Mesenchymal stem cell of adipose (primary cell): ENCODE data around the genes GPR17 and AMMECR1L.

DNA sequence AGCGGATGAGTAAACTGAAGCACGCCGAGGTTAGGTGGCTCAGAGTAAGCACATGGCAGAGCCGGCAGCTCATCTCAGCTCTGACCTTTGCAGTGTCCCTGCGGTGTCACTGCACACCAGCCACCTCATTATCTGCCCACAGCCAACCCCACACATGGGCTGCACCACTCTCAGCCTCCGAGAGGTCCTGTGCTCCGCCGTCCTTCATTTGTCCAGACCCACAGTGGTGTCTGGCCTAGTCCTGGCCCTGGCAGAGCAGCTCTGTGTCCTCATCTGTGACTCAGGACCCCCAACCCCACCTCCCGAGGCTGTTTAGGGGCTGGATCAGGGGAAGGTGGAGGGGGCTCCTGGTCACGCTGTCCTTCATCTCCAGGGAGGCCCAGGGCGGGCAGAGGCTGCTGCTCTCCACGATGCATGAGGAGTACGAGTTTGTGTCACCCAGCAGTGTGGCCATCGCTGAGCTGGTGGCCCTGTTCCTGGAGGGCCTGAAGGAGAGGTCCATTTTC lies 17.9 kb upstream of the GPR17 start:
- CAGE, long polyA plus RNA: no peak

DNA sequence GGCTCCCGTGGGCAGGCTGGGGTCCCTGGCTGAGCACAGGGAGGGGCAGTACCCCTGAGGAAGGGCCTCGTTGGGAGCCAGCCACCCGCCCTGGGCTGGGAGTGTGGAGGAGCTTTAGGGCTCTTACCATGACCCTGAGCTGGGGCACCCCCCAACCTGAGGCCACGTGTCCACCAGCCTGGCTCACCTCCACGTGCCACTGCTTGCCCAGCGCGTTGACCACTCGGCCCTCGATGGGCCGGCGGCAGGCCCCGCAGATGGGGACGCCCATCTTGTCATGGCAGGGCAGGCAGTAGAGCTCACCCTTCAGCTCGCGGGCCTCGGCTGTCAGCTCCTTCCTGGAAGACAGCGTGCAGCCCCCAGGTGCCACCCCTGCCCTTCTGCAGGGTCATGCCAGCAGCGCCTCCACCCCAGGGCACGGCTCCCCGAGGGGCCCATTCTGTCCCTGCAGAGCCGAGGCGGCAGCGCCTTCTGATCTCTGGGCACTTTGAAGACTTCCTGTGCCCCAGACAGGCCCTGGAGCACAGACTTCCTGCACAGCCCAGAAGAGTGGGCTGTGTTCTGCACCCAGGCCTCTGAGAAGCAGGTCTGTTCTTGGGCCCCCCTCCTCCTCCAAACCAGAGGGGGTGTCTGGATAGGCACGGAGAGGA lies 4.0 kb upstream of the GPR17 start:
- CAGE, long polyA plus RNA: no peak

- CAGE, long polyA plus RNA: no peak
Measured at GRCh38 chr2:127645728-127646515, at the start of gene GPR17. Gene GPR17, plus strand, starts transcription at chr2:127646153.

GRCh38 chr2:127660241-127660499 lies 14.2 kb downstream of the GPR17 start:
- CAGE, long polyA plus RNA: no peak

GRCh38 chr2:127661781-127662712 lies 13.3 kb downstream of the LIMS2 start:
- CAGE, long polyA plus RNA: no peak

- CAGE, long polyA plus RNA: no peak
Measured at GRCh38 chr2:127747629-127748962, 46.8 kb downstream of the SFT2D3 start.

DNA sequence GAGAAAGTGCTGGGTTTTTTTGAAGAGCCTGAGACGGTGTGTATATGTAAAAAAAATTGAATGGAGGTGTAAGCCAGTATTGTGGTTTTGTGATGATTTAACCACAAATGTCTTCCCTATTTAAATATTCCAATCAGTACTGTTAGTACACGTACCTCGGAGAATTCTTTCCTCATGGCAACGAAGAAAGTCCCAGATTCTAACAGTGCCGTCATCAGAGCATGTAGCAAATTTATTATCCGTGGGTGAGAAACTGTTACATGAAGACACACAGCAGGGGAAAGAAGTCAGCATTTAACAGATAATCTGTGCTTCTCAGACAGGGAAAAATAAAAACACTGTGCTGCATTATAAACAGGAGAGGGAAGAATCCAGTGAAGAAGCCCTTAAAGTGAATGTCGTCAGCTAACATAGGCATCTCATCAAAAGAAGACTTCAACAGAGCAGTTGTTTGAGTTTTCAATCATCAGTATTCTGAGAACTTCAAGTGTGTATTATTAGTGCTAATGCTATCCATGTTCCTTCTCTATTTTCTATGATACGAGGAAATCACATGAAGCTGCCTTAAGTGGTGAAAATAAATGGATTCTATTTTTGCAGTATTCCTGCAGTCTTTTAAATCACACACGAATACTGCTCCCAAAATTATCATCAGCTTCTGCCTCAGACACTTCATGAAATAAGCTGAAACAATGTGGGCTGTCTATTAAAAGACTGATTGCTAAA lies 47.9 kb downstream of the WDR33 start:
- CAGE, long polyA plus RNA: no peak

GRCh38 chr2:127830788-127831369 lies 19.9 kb upstream of the WDR33 start:
- CAGE, long polyA plus RNA: no peak

DNA sequence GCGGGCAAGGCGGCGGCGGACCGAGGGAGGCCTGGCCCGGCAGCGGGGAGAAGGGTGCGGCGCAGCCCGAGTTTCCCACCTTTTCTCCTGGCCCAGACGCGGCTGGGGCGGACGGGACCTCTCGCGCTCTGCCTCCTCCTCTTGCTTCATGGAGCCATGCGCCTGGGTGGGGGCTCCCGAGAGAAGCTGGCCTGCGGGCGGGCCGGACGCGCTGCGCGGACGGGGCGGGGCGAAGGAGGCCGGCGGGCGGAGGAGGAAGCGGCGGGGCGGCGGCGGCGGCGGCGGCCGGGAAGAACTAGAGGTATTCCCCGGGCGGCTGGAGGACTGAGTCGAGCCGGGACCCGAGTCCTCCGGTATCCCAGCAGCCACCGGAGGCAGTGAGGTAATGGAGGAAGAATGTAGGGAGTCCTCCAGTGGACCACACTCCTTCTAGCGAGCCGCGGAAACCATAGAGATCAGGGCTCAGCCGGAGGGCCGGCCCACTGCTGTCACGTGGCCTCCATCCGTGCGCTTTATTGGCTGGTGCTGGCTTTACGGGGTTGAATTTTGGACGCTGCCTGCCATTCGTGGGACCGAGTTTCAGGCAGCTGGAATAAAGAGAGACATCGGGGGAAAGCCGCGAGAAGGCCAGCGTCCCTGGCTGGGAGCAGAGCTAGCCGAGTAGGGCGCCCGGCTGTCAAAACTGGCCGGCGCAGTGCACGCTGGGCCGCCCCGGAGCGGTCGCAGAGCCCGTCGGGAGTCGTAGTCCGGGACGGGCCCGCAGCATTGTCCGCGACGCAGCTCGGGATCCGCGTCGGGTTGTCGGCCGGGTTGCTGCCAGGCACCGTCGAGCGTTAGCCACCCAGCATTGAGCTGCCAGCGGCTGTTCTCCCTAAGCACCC lies at the start of gene AMMECR1L:
Gene AMMECR1L (minus strand): TSS at position 226 of the 881 bp plus-strand sequence.
- CAGE, long polyA plus RNA: no peak

GRCh38 chr2:128187039-128187821 lies 96.2 kb downstream of the UGGT1 start:
- CAGE, long polyA plus RNA: no peak

- CAGE, long polyA plus RNA: no peak
Measured at GRCh38 chr2:128196244-128196931, 105.4 kb downstream of the UGGT1 start.

- CAGE, long polyA plus RNA: no peak
Measured at GRCh38 chr2:128232515-128232930, 86.1 kb downstream of the HS6ST1 start.

DNA sequence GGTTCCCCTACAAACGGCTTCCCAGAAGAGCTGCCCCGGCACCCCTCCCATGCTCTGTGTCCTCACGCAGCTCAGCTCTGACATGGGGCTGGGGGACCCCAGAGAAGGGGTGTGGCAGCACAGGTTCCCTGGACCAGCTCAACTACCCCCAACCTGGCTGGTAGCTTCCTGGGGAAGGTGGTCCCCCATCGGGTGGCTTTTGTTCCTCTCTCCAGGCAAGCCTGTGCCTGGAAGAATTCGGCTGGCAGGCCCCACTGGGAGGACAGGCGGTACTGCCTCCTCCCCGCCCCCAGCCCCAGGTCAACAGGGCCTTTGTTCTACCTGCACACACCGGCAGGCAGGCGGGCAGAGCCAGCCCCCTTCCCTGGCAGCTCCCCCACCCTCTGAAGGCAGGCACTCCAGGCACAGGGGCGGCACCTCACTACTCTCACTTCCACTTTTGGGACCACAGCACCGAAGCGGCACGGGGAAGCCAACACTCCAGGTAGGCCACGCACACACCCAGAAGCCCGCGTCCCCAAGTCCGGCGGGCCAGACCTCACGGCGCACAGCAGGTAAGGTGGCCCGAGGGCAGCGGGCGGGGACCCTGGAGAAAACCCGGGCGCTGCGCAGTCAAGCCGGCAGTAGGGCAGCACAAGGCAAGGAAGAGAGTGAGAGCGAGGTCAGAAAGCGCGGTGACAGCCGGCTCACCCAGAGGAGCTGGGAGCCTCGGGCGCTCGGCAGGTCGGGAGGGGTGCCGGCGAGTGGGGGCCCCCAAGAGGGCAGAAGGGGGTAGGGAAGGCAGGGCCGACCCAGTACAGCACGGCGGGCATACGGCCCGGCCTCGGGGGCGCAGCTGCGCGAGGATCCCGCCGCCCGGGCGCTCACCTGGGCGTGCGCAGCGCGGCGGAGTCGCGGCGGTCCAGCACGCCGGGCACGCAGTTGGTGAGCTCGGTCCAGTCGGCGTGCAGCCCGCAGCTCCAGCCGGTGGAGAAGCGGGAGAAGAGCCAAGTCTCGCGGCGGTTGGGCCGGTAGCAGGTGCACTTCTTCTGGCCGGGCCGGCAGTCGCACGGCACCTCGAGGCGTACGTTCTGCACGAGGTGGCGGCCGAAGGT lies 1.2 kb downstream of the HS6ST1 start:
- CAGE, long polyA plus RNA: no peak

GRCh38 chr2:128321535-128322792 lies 3.3 kb upstream of the HS6ST1 start:
- CAGE, long polyA plus RNA: no peak

- CAGE, long polyA plus RNA: no peak
Measured at GRCh38 chr2:128425843-128426594, 107.4 kb upstream of the HS6ST1 start.

DNA sequence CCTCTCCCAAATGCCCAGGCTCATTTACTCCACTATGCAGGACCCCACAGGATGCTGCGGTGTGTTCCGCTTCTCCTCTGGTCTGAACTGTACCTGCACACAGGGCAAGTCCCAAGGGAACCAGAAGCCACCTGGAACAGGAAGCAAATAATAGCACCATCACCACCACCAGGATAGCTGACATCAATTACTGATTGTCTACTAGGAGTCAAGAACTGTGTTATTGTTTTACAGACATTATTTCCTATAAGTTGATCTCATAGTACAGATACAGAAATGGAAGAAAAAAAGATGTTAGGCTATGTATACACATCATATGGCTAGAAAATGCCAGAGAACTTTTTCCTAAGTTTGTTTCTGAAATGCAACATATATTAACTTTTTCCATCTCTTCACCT lies 435.9 kb upstream of the HS6ST1 start:
- CAGE, long polyA plus RNA: no peak

DNA sequence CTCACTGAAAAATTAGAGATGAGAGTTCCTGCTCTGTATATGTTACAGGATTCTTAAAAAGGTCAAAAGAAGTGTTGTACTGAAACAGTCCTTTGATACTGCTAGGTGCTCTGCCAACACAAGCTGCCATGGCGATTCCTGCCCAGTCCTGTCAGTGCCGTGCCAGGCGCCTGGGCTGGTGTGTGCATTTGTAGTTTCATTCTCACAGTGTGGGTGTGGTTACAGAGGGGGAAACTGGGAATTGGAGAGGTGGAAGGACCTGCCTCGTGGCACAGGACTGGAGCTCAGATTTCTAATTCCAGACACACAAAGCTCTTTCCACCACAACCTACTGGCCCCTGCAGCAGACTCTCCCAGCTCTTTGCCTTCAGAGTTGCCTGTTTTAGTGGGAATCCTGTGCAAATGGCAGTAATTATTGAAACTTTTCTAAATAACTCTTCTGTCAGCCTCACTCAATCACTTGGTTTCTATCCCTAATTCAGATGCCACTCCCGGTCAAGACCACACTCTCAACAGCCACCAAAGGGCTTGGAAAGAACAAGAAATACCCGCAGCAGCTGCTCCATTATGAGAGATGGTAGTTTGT lies 122.2 kb upstream of the RAB6C start:
- CAGE, long polyA plus RNA: no peak

DNA sequence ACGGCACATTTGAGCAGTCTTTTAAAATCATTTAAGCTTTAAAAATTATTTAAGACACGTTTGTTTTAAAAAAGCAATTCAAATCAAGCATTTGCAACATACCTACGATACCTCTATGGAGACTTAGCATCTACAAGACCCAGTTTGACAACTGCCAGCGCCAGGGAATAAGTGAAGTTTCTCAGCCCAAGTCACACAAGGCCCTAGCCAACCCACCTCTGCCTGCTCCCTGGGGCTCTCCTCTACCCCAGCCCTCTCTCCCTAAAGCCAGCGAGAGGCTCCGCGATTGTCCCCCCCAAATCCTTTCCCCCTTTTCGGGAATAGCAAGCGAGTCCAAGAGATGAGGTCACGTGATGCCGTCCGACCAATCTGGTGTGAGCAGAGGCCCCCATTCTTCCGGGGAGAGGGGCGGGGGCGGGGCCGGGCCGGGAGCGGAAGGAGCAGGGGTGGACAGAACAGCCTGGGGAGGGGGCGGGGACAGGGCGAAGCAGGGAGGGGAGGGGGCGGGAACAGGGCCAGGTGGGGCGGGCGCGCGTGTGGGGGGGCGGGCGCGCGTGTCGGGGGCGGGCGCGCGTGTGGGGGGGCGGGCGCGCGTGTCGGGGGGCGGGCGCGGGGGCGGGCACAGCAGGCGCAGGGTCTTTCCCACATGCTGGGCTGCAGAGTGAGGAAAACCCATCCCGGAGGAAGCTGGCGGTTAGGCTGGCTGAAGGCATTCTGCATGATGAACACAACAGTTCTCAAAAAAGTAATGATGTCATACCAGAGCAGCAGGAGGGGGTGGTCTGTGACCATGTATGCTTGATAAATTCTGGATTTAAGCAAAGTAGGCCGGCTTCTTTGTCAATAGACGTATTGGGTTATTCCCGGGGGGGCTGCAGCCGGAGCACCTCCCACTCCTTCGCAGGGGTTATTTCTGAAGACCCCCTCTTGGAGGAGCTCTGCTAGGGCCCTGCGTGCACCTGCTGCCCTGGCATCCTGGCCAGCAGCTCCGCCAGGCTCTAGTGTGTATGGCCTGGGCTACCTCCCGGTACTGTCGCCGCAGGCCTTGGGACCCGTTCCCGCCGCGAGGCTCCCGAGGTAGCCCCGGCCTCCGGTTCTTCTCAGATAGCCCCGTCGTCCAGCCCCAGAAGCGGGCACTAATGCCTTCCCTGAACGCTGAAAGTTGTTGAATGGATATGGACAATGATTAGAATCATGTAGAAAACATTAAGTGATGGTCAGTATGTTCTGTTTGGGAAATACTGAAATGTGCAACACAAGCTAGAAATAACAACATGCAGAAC lies 101.8 kb upstream of the RAB6C start:
- CAGE, long polyA plus RNA: no peak

GRCh38 chr2:129934009-129934684 lies 45.3 kb upstream of the RAB6C start:
- CAGE, long polyA plus RNA: no peak

- CAGE, long polyA plus RNA: no peak
Measured at GRCh38 chr2:130251910-130252318, 53.7 kb upstream of the TUBA3E start.